Fibroblast of the aortic adventitia (primary cell): ENCODE measurements around a stretch of chr6.

DNA sequence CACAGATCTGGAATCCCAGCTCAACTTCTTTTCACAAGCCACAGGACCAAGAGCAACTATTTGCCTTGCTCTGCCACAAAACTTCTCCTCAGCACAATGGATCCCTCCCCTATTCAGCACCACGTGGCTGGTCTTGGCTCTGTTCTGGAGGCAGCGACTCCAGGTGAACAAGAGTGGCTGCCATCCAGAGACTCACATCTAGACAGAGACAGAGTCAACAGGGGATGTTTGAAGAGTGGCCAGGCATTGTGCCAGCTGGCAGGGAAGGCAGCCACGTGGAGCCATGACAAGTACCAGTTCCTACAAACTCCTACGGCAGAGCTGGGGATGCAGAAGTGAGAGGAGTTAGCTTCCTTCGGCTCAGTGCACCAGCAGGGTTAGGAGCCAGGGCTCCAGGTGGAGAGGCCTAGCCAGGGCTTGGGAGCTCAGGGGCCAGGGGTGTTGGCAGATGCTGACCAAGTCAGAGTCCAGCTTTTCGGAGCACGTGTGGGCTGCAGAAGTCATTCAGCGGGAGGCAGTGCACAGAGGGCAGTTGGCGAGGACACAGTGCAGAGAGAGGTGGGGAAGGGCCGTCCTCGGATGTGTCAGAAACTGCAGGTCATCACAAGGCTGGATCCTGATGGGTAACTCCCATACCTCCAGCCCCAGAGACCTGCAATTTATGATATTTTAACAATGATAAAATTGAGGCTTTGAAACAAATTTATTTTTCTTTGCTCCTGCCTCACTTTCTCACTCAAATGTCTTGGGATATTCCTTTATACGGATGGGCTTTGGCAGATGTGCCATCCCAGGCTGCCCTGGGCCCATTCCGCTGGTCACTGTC is 171.7 kb upstream of the PDE10A start:
- CAGE, long polyA plus RNA: no peak

DNA sequence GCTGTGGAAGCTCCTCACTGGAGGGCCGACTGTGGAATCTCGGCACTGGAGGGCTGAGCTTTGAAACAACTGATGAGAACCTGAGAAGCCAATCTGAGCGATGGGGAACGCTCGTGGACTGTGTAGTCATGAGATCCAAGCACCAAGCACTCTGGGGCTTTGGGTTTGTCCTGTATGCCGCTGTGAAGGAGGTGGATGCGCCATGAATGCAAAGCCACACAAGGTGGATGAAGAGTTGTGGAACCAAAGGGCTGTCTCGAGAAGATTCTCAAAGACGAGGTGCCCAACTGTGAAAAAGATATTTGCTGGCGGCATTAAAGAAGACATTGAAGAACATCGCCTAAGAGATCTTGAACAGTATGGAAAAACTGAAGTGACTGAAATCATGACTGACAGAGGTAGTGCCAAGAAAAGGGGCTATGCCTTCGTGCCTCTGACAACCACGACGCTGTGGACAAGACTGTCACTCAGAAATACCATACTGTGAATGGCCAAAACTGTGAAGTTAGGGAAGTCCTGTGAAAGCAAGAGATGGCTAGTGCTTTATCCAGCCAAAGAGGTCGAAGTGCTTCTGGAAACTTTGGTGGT is 7.7 kb downstream of the SFT2D1 start:
- CAGE, long polyA plus RNA: no peak

DNA sequence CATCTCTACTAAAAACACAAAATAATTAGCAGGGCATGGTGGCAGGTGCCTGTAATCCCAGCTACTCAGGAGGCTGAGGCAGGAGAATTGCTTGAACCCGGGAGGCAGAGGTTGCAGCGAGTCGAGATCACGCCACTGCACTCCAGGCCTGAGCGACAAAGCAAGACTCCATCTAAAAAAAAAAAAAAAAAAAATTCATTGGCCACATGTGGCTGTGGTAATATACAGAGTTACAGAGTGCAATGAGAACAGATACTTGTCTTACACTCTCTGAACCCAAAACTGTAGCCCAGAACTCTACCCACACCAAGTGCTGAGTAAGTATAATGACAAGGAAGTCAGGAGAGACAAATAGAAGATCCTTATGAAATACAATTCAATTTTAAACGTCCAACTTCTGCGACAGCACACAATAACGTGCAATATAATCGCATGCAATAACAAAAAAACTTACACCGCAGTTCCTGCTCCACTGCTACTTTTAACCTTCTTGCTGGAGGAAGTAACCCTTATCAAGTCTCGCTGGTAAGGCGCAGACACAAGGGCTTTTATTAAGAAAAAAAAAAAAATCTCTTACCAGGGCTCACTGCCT is 974 bp downstream of the SFT2D1 start:
- CAGE, long polyA plus RNA: no peak

DNA sequence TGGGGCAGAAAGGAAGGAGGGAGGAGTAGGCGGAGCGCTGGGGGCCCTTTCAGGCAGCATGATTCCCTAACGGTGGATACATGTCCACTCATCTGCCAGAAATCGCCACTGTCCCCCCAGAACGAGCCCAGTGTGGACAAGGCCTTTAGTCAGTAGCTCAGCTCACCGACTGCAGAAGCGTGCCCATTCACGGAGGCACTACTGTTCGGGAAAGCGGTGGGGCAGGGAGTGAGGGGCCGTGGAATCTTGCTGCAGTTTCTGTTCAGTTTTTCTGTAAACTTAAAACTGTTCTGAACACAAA is 87.8 kb upstream of the MPC1 start:
- CAGE, long polyA plus RNA: no peak

DNA sequence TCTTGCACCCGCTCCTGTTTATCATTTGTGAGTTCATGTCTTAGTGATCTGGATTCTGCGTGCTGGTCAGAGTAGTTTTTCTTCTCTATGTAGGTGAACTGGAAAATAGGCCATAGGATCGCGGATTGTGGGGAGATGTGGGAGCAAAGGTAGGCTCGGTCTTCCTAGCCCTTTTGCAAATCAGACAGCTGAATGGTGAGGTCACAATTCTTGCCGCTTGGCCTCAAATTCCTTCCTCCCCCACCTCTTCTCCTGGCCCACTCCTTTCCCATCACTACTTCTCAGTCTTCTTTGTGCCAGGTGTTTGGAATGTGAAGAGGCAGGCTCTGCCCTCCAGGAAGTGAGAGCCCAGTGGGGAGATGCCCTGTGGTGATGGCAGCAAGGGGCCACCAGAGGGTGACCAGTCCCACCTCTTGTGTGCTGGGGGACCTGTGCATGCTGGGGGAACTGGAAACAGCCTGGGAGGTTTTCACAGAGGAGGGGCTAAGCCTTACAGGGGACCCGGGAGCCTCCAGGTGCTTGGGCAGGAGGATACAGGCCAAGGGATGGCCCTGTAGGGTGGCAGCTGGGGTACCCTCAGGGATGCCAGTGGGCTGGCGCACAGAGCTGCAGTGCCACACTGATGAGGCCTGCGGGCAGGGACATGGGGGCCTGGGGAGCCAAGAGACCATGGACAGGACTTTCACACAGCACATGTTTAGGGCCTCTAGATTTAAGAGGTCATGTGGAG is 72.4 kb downstream of the RAMACL start:
- CAGE, long polyA plus RNA: no peak

- CAGE, long polyA plus RNA: no peak
Observed at GRCh38 chr6:166572693-166573583, 13.5 kb downstream of the RAMACL start.

- CAGE, long polyA plus RNA: no peak
Observed at GRCh38 chr6:166824428-166825221, 131.7 kb downstream of the RNASET2 start.

- CAGE, long polyA plus RNA: no peak
Observed at GRCh38 chr6:166862743-166863211, 93.6 kb downstream of the RNASET2 start.

GRCh38 chr6:166998535-166998629 is 815 bp upstream of the CEP43 start:
- CAGE, long polyA plus RNA: no peak

- CAGE, long polyA plus RNA: no peak
Observed at GRCh38 chr6:167342074-167342529, 17.2 kb downstream of the TTLL2 start.

DNA sequence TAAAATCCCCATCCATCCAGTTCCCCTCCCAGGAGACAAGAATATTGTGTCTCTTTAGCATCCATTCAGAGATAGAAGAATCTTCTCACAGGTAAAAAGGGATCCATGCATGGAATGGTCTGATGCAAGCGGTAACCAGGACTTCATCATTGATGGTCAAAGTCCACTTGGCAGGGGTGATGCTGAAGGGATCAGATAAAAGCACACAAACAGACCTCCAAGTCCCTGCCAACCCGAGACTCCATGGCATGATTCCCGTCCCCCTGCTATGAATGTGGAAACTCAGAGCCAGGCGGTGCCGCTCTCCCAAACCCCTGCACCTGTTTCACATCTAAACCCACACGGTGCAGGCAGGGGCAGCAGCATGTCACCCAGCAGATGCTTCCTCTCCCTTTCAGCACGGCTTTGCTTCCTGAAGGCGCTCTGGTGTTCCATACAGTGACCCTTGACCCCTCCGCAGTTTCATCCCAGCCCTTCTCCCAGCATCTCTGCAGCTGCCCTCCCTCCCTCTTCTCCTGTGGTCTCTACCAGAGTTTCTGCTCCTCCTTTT is 234.8 kb downstream of the TTLL2 start:
- CAGE, long polyA plus RNA: no peak

GRCh38 chr6:167675858-167676723 is 150.6 kb upstream of the AFDN start:
- CAGE, long polyA plus RNA: no peak

- CAGE, long polyA plus RNA: no peak
Observed at GRCh38 chr6:167678037-167678315, 148.7 kb upstream of the AFDN start.

- CAGE, long polyA plus RNA: no peak
Observed at GRCh38 chr6:167698929-167700185, 127.4 kb upstream of the AFDN start.

DNA sequence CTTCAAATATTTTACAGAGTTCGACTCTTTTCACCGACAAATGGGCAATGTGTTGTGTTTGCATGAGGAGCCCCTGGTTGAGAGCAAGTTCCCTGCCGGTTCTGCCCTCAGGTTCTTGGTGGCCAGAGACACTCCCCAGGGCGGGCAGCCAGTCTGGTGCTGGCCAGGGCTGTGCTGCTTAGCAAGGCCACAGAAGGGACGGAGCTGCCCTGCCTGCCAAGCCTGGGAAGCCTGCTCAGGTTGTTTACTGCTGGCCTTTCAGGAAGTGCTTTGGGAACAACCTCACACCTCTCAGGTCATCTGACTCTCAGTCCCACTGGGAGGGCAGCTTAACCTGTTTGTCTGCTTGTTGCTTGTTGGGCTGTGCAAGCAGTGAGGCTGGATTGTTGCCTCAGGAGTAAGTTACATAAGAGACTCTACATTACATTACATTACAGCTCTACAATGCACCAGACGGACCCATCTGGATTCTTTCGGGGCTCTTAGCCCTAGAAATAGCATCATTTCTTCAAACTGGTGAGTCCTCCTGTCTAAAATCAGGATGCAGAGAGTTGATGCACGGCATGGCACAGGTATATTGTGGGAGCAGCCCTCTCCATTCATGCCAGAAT is 75.7 kb upstream of the AFDN start:
- CAGE, long polyA plus RNA: no peak

- CAGE, long polyA plus RNA: no peak
Observed at GRCh38 chr6:167790816-167792088, 35.5 kb upstream of the AFDN start.

DNA sequence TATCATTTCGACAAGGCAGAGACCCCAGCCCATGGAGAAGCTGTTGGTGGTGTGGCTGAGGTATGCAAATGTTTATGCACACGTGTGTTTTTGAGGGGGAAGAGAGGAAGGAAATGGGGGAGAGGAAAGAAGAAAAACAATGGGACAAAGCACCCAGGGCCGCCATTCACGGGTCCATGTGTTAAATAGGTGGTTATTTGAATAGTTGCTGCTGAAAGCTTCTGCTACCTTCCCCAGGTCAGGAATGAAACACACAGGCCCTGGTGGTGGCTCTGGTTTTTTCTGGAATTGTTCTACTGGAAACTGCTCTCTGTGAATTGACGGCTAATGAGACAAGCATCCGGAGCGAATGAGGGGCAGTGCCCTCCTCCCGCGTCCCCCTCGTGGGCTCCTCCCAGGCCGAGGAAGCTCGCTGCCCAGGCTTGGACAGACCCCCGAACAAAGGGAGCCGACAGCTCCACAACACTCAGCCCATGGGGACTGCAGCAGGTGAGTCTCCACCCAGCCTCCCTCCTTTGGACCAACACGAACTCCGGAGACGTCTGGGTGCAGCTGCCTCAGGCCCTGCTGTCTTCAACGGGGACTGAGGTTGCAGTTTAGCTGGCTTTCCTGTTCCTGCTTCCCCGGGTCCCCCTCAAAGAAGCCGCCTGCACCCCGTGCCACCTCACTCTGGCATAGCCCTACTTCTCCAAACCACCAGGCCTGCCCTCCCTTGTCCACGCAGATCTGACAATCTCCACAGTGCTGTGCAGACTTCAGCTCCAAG is 31.4 kb upstream of the AFDN start:
- CAGE, long polyA plus RNA: no peak

DNA sequence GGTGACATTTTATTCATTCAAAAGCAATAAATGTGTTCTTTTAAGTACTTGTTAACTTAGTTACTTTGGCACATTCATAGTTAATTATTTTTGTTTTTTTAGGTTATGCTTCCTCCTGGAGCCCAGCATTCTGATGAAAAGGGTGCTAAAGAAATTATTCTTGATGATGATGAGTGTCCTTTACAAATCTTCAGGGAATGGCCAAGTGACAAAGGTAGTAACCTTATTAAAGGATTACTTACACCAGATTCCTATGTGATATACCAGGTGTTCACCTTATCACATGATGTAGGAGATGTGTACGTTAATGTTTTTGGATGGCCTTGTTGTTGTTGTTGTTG is 62.4 kb downstream of the AFDN start:
- CAGE, long polyA plus RNA: no peak

GRCh38 chr6:167906766-167907417 is 80.2 kb downstream of the AFDN start:
- CAGE, long polyA plus RNA: no peak

- CAGE, long polyA plus RNA: no peak
Observed at GRCh38 chr6:167934437-167934929, 63.0 kb upstream of the KIF25 start.